ENCODE measurements around a stretch of chr7.

DNA sequence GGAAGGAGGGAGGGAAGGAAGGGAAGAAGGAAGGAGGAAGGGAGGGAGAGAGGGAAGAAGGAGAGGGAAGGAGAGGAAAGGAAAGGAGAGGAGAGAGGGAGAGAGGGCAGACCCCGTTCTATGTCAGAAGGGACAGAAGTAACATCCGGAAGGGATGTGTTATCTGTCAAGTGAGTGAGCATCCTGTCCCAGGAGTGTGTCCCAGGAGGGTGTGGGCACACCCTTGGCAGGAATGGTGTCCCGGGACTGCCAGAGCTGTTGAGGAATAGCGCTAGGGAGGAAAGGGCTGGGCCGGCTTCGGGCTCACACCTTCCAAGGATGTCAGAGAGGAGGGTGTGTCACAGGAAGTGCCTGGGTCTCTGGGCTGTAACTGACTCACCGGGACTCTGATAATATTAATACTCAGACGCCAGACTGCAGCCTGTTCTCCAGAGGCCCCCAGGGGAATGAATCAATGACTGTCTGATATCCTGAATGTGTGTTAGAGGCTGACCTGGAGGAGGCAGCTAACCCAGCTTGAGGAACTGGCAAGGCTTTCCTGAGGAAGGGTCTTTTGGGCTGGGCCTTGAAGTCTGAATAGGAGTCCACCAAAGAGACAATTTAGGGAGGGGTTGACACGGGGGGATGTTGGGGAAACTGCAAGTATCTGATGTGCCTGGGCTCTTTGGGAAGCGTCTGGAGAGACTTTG lies 18.9 kb upstream of the ACTB start:
- RRBS, 2 experiments: 11 to 22% methylated on average over 6 of the region's 10 CpGs

DNA sequence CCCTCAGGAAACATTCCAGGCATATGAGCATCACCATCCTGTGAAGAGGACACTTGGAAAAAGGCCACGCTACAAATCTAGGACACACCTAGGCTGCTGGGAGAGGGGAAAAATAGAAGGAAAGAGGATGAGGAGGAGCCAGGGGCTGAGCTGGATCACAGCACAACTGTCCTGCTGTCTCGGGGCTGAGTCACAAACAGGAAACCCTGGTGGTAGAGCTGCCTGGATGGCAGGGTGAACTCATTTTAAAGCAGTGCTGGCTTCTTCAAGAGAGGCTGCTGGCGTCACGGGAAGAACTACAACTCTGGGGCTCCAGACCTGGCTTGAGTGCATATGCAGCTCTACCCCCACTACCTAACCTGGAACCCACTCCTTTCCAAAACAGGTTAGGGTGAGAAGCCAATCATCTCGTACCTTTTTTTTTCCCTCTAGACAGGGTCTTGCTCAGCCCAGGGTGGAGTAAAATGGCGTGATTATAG lies 37.4 kb downstream of the FSCN1 start:
- RRBS, 2 experiments: no CpG with 5 or more reads among the region's 6 CpGs

- RRBS, 2 experiments: no CpG with 5 or more reads among the region's 10 CpGs
These were observed 42.7 kb downstream of the FSCN1 start for GRCh38 chr7:5635162-5635880.

DNA sequence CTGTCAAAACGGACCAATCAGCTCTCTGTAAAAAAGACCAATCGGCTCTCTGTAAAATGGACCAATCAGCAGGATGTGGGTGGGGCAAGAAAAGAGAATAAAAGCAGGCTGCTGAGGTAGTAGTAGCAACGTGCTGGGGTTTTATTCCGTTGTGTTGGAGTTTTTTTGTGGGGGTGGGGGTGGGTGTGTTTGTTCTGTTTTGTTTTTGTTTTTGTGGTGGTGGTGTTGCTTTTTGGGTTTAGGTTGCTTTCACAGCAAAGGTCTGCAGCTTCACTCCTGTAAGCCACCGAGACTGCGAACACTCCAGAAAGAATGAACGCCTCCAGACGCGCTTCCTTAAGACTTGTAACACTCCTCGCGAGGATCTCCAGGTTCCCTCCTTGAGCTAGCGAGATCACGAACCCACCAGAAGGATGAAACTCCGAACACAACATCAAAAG lies 12.9 kb upstream of the RNF216 start:
- RRBS, 2 experiments: no CpG with 5 or more reads among the region's 14 CpGs

GRCh38 chr7:5822543-5823650 lies 41.4 kb upstream of the RNF216 start:
- RRBS, 2 experiments: 2 to 6% methylated on average over 15 to 16 of the region's 51 CpGs

- RRBS, 2 experiments: no CpG with 5 or more reads among the region's 19 CpGs
These were observed 28.4 kb downstream of the DAGLB start for GRCh38 chr7:6419167-6419843.

DNA sequence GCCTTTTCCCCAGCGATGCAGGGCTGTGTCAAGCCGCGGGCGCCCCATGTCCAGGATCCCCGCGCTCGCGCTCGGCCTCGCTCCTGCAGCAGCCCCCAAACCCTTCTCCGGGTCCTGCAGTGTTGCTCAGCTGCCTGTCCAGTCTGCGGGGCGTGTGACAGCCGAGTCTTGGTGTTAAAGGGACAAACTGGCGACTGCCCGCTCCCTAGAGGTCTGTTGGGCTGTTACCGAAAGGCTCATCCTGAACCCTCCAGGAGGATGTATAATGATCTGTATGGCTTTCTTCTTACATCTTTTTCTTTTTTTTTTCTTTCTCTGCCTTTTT lies 666 bp downstream of the INTS15 start:
- RRBS, 2 experiments: 13% methylated on average over 2 of the region's 17 CpGs; no CpG with 5 or more reads in 1 of the 2 experiments

GRCh38 chr7:6637468-6638272 lies 552 bp downstream of the ZNF316 start:
- RRBS, 2 experiments: 1 to 5% methylated on average over 35 of the region's 78 CpGs

- RRBS, 2 experiments: no CpG with 5 or more reads among the region's 56 CpGs
These were observed 29.6 kb upstream of the CCZ1B start for GRCh38 chr7:6855513-6856193.

GRCh38 chr7:7181622-7182461 lies 502 bp upstream of the C1GALT1 start:
- RRBS, 2 experiments: no CpG with 5 or more reads among the region's 25 CpGs

GRCh38 chr7:7216341-7216978 lies 34.1 kb downstream of the C1GALT1 start:
- RRBS, 2 experiments: no CpG with 5 or more reads among the region's 11 CpGs

- RRBS, 2 experiments: no CpG with 5 or more reads among the region's 1 CpG
These were observed 23.1 kb downstream of the COL28A1 start for GRCh38 chr7:7512566-7512936.

- RRBS, 2 experiments: no CpG with 5 or more reads among the region's 1 CpG
These were observed 22.5 kb downstream of the COL28A1 start for GRCh38 chr7:7513243-7513528.

- RRBS, 2 experiments: no CpG with 5 or more reads among the region's 3 CpGs
These were observed 3.1 kb downstream of the MIOS start for GRCh38 chr7:7569684-7570235.

- RRBS, 2 experiments: no CpG with 5 or more reads among the region's 6 CpGs
These were observed 16.2 kb downstream of the MIOS start for GRCh38 chr7:7582431-7583653.

GRCh38 chr7:7715551-7716286 lies 2.7 kb downstream of the RPA3 start:
- RRBS, 2 experiments: no CpG with 5 or more reads among the region's 3 CpGs

DNA sequence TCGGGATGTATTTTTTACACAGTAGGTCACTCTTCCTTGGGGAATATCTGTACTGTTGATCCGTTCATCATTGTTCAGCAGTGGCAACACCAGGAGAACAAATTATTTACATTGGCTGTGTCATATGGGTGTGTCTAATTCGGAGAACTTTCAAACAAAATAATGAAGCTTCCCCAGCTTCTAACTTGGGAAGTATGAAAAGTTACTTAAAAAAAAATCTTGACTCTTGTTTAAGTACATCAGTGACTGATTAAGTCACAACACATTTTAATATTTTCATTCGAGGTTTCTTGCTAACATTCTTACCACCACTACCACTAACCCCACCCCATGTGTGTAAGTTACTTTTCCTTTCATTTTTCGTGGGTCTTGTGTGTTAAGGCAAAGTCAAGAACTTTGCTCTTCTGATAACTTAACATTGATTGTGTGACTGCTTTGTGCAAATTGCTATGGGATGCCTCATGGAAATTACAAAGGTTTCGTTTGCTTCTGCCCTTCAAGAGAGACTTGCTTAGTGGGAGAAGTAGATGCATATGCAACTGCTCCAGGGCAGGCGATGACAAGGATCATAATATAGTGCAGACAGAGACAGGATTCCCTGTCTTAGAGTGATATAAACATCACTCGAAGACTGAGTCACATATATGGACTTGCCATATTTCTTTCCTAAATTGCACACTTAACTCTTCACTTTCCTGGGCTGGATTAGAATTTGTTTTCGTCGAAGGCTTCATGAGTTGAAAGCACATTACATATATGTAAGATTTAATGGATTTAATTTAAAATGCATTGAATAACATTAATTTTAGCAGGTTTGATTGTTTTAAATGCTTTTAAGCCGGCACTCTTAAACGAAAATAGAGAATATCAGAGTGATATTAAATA lies 43.9 kb upstream of the RPA3 start:
- RRBS, 2 experiments: no CpG with 5 or more reads among the region's 12 CpGs

DNA sequence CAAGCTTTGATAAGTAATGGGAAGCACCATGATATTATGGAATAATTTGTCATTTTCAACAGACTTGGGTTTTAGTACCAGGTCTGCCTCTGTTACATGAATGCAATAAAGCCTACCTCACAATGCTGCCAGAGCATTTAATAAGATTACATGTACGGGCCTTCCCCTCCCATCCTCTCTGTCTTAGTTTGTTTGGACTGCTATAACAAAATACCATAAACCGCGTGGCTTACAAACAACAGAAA lies 74.0 kb upstream of the RPA3 start:
- RRBS, 2 experiments: no CpG with 5 or more reads among the region's 3 CpGs

DNA sequence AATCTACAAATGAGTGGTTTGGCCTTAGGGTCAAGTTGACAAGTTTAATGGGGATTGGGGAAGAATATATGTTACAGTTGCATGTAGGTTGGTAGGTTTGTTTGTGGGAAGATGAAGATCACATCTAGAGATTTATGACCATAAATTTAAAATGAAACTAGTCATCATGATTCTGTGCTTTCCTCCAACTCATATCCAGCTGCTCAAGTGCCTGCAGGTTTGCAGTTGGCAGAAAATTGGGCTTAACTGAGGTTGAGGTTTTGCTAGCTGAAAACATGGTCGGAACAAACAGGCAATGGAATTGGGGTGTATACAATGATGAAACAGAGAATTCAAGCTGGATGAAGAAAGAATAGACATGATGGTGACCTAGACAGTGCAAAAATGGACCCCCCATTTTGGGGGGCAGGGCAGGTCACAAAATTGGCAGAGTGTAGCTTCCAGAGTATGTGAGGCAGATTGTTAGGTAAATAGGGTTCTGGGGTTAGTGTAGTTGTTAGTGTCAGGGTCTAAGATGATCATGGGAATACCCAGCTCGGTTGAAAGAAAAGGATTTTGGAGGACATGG lies 121.4 kb upstream of the RPA3 start:
- RRBS, 2 experiments: no CpG with 5 or more reads among the region's 2 CpGs

GRCh38 chr7:7858472-7858876 lies 110.1 kb upstream of the GLCCI1 start:
- RRBS, 2 experiments: no CpG with 5 or more reads among the region's 4 CpGs